Skeletal muscle tissue (tissue), 7 donors: ENCODE results near the genes CTNND2 and TRIO.

DNA sequence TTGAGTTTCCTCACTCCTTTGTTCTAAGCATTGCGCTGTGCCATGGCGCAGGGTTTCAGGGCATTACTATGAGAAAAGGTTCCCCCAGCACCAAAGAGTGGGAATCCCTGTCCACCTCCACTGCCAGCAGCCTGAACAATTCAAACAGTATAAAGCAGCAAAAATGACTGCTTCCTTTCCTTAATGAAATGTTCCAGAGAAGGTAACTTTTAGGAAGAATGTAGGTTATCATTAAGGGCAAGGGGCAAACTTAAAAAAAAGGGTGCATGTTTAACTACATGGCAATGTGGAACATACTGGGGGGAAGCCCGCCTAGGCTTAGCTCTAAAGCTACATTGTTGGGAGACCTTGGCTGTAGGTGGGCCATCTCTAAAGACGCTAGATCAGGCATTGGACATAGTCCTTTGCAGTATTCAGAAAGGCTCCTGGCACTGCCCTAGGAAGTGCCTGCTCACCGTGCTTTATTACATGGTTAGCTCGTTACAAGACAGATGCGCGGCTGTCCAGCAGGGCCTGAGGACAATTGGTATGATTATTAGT is 64.2 kb downstream of the DAP start:
- PRO-cap, 3 experiments: no peak in any of the 3 experiments
- RAMPAGE, long total RNA: no peak
- RRBS, 2 experiments: no CpG with 5 or more reads among the region's 8 CpGs

- PRO-cap, 3 experiments: no peak in any of the 3 experiments
- RAMPAGE, long total RNA: no peak
- RRBS, 2 experiments: 63 to 77% methylated on average over 4 to 6 of the region's 13 CpGs
Observed at GRCh38 chr5:10757521-10757959, 3.5 kb downstream of the DAP start.

GRCh38 chr5:11251146-11251760 is 490.2 kb upstream of the DAP start:
- PRO-cap, 3 experiments: no peak in any of the 3 experiments
- RAMPAGE, long total RNA: no peak
- RRBS, 2 experiments: no CpG with 5 or more reads among the region's 10 CpGs

DNA sequence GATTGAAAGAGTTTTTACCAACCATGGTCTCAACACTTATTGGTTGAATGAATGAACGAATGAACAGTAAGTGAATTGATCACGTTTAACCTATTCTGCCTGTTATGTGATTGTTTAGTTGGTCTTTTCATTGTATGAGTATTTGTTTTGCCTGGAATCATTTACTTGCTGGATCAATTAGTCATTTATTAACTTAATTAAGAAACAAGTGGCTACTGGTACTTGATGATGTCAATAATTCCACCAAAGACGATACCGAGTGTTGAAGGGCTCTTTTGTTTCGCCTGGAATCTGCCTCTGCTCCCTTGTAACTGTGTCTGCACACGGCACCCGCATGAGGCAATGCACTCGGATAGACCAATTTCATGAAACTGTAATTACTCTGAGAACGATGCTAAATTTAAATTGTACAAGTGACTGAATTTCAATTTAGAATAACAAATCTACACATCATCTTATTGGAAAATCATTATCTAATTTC is 143.4 kb downstream of the CTNND2 start:
- PRO-cap, 3 experiments: no peak in any of the 3 experiments
- RAMPAGE, long total RNA: no peak
- RRBS, 2 experiments: no CpG with 5 or more reads among the region's 9 CpGs

DNA sequence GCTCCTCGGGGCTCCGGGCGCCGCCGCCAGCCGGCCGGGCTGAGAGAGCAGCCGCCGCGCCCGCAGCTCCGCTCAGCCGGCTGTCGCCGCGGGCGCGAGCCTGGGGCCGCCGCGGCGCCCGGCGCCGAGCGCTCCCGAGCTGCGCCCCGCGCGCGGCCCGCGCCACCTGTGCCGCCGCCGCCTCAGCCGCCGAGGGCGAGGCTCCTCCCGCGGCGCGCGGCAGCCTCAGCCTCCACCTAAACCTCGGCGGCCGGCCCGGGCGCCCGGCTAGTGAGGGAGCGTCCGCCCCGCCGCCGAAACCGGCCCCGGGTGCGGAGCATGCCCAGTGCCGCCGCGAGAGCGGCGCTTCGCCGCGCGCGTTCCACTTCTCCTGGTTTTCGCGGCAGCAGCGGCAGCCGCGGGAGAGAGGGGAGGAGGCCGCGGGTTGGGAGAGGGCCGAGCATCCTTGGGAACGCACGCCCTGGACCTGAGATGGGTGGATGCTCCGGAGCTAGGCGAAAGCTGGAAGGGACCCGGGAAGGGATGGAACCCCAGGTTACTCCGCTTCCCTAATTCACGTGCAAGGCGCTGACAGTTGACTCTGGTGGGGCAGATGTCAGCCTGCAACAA is at the start of gene CTNND2:
Gene CTNND2, minus strand, starts transcription at position 313 of the 609 bp plus-strand sequence.
- PRO-cap, 3 experiments: no peak in any of the 3 experiments
- RAMPAGE, long total RNA: no peak
- RRBS, 2 experiments: 3 to 4% methylated on average over 19 of the region's 85 CpGs

DNA sequence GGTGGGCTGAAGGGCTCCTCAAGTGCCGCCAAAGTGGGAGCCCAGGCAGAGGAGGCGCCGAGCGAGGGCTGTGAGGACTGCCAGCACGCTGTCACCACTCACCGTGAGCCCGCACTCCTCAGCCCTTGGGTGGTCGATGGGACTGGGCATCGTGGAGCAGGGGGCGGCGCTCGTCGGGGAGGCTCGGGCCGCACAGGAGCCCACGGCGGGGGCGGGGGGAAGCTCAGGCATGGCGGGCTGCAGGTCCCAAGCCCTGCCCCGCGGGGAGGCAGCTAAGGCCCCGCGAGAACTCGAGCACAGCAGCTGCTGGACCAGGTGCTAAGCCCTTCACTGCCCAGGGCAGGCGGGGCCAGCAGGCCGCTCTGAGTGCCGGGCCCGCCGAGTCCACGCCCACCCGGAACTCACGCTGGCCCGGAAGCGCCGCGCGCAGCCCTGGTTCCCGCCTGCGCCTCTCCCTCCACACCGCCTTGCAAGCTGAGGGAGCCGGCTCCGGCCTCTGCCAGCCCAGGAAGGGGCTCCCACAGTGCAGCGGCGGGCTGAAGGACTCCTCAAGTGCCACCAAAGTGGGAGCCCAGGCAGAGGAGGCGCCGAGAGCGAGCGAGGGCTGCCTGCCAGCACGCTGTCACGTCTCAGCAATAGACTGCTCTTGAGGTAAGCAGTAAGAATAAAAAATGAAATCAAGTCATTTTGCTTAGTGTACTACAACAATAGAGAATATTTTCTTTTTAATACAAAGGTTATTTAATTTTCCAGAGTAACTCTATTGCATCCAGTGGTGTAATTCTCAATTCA is 670.4 kb upstream of the CTNND2 start:
- PRO-cap, 3 experiments: no peak in any of the 3 experiments
- RAMPAGE, long total RNA: no peak
- RRBS, 2 experiments: no CpG with 5 or more reads among the region's 50 CpGs

- PRO-cap, 3 experiments: peak in 2 of 3 experiments; most common plus-strand start chr5:14011654 (in 1); most common minus-strand start chr5:14011561 (in 1)
- RAMPAGE, long total RNA: no peak
- RRBS, 2 experiments: 2% methylated on average over 26 to 39 of the region's 81 CpGs
Observed at GRCh38 chr5:14010836-14012192, 66.8 kb upstream of the DNAH5 start.

DNA sequence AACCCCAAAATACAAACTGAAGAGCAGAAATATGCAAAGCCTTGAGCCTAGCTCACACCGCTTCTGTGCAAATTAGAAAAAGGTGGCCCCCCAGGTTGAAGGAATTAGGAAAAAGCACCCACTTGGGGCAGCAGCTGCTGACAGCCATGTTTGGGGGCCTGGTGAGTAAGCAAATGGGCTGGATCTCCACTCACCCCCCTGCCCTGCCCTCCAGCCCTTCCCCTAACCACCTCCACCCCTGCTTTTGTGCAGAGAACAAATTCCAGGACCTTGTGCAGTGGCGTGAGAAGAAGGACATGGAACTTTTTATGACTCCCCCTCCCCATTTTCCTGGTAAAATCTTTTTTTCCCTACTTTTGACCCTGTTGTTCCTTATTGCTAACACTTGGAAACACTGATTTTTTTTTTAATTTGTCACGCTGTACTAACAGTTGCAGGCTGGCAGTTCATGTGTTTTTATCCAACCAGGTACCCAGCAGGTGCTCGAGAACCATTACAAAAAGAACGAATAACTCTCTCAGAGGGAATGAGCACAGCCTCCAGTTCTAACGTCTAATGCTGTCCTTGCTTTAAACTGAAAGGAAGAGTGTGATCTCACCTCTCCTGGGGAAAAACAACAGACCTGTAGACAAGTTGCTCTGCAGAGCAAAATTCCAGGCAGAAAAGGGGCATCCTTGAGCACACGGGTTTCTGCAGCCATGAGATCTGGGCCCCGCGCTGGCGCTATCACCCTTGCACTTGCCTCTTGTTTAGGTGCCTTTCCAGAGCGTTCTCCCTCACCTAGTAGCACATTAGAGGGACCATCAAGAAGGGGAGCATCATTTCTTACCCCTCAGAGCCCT is 92.3 kb upstream of the DNAH5 start:
- PRO-cap, 3 experiments: no peak in any of the 3 experiments
- RAMPAGE, long total RNA: no peak
- RRBS, 2 experiments: no CpG with 5 or more reads among the region's 11 CpGs

- PRO-cap, 3 experiments: peak in 3 of 3 experiments; most common plus-strand start chr5:14143342 (in 3); most common minus-strand start chr5:14143138 (in 2)
- RAMPAGE, long total RNA: no peak
- RRBS, 2 experiments: 2% methylated on average over 57 to 61 of the region's 103 CpGs
Observed at GRCh38 chr5:14142870-14143663, at the start of gene TRIO. Gene TRIO, plus strand, starts transcription at chr5:14143342.

- PRO-cap, 3 experiments: no peak in any of the 3 experiments
- RAMPAGE, long total RNA: no peak
- RRBS, 2 experiments: no CpG with 5 or more reads among the region's 7 CpGs
Observed at GRCh38 chr5:14172084-14173047, 29.2 kb downstream of the TRIO start.

DNA sequence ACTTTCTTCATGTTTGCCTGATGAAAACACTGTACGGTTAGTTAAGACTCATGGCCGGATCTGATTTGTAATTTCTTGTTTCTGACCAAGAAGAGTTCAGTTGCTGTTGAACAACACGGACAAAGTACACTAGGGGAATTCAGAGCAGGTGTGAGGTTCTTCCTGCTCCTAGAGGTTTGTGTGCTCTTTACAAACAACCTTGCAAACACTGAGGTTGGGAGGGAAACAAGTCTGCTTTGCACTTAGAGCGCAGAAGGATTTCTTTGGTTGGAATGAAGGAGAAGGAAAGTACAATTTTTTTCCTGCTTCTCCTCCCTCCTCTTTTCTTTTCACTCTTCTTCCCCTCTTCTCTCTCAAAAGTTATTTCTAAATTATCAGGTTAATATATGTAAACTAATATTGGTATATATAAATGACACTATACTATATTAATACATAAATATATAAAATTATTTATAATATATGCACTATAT is 69.8 kb downstream of the TRIO start:
- PRO-cap, 3 experiments: no peak in any of the 3 experiments
- RAMPAGE, long total RNA: no peak
- RRBS, 2 experiments: no CpG with 5 or more reads among the region's 4 CpGs

GRCh38 chr5:14270059-14270408 is 126.9 kb downstream of the TRIO start:
- PRO-cap, 3 experiments: peak in 1 of 3 experiments; most common minus-strand start chr5:14270248 (in 1)
- RAMPAGE, long total RNA: no peak
- RRBS, 2 experiments: no CpG with 5 or more reads among the region's 2 CpGs

DNA sequence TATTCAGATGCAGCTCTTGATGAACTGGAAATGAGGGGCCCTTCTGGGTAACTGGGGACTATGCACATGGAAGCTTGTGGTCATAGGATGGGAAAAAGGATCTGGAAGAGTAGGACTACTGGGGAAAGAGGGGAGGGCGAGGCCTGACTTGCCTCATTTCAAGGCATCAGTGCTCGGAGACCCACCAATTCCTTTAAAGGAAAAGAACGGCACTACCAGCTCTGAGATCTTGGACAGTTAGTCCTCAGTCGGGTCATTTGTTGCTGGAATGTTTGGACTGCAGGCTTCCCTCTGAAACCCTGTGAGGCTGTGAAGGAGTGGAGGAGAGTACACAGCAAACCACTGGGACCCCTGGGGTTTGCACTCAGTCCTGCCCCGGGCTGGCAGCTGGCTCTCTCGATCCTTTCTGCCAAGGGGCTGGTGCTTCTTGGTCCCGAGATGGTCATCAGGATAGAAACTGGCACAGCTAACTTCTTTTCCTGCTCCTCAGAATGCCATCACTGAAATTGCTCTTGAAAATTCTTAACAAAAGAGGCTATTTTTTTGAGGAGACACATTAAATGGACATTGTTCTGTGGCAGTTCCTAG is 194.4 kb downstream of the TRIO start:
- PRO-cap, 3 experiments: no peak in any of the 3 experiments
- RAMPAGE, long total RNA: no peak
- RRBS, 2 experiments: no CpG with 5 or more reads among the region's 7 CpGs

DNA sequence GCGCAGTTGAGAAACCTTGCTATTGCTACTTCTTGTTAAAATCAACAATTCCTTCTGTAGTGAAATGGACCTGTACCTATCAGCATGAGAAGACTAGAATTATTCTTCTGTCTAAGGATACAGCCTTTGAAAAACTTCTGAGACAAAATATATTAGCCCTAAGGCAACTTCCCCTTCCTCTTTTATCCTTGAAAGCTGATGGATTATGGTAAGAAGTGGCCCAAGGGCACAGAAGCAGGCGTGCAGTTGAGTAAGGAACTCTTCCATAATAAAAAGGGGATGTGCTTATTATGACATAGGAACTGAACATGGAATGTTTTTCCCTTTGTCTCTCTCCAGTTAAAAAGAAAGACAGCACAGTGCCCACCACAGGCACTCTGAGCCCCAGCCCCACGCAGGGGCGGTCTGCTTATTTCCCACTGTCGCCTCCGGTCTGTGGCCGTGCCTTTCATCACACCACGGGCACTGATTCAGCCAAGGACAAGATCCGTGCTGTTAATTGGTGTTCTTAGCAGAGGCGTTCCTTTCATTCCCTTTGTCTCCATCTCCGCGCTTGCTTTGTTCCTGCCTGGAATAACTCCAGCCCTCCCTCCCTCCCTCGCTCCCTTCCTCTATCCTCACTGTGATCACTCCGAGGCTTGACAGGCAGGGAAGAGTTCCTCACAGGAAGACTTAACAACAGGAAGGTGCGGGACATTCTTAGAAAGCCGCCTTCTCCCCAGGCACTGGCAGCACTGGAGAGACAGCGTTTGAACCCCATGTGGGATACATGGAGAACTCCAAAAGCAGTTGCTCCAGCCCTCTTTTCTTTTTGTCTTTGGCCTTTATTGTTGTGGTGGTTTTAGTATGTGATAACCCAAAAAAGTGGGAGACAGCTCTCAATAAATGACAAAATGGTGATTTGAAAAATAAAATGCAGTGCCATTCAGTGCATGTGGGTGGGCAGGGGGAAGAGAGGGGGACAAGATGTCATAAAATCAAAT is 135.7 kb upstream of the OTULINL start:
- PRO-cap, 3 experiments: no peak in any of the 3 experiments
- RAMPAGE, long total RNA: no peak
- RRBS, 2 experiments: no CpG with 5 or more reads among the region's 17 CpGs

- PRO-cap, 3 experiments: no peak in any of the 3 experiments
- RAMPAGE, long total RNA: no peak
- RRBS, 2 experiments: no CpG with 5 or more reads among the region's 3 CpGs
Observed at GRCh38 chr5:14610881-14611486, 29.4 kb downstream of the OTULINL start.

GRCh38 chr5:14652878-14653656 is 11.5 kb upstream of the OTULIN start:
- PRO-cap, 3 experiments: no peak in any of the 3 experiments
- RAMPAGE, long total RNA: no peak
- RRBS, 2 experiments: no CpG with 5 or more reads among the region's 12 CpGs

GRCh38 chr5:14668235-14668857 is 3.8 kb downstream of the OTULIN start:
- PRO-cap, 3 experiments: no peak in any of the 3 experiments
- RAMPAGE, long total RNA: no peak
- RRBS, 2 experiments: 64 to 69% methylated on average over 2 of the region's 7 CpGs

DNA sequence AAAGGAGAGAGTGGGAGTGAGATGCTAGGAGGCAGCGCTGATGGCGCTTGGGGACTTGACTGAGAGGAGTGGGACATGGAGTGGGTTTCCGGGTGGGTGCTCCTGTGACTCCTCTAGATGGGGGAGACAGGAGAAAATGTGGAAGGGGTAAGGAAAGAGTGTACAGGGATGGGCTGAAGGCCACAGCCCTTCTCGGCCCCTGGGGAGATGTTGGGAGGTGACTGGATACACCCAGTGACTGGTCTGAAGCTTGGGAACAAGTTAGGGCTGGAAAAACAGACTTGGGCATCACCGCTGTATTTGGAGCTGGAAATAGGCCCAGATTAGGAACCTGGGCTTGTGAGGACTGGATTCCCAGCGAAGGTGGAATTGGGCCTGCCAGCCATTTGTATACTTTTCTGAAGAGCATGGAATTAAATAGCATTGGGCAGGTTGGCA is 37.6 kb downstream of the OTULIN start:
- PRO-cap, 3 experiments: no peak in any of the 3 experiments
- RAMPAGE, long total RNA: no peak
- RRBS, 2 experiments: no CpG with 5 or more reads among the region's 6 CpGs

- PRO-cap, 3 experiments: no peak in any of the 3 experiments
- RAMPAGE, long total RNA: no peak
- RRBS, 2 experiments: 86 to 92% methylated on average over 10 of the region's 38 CpGs
Observed at GRCh38 chr5:14710421-14711566, 46.3 kb downstream of the OTULIN start.

DNA sequence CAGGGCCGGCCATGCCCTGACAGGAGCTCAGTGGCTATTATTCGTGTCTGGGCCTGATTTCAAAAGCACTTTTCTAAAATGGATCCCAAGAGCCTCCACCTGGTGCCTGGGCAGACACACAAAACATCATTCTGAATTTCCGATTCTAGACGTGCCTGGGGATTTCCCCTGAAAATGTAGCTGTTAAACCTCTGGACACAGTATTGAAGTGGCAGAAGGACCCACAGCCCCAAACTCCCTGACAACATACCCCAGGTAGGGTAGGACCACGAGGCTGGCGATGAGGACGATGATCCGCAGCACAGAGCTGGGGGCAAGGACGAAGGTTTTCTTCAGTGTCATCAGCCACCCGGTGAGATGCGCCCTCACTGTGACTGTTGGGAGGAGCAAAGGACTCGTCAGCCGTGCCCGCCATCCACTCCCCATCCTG is 48.8 kb downstream of the OTULIN start:
- PRO-cap, 3 experiments: no peak in any of the 3 experiments
- RAMPAGE, long total RNA: no peak
- RRBS, 2 experiments: no CpG with 5 or more reads among the region's 14 CpGs